Umbilical cord (tissue), 2 donors: ENCODE results near the genes INHBA, COA1, MYL7 and TMED4.

- RAMPAGE, long total RNA: no peak
Measured at GRCh38 chr7:41692909-41693749, 9.8 kb downstream of the INHBA start.

DNA sequence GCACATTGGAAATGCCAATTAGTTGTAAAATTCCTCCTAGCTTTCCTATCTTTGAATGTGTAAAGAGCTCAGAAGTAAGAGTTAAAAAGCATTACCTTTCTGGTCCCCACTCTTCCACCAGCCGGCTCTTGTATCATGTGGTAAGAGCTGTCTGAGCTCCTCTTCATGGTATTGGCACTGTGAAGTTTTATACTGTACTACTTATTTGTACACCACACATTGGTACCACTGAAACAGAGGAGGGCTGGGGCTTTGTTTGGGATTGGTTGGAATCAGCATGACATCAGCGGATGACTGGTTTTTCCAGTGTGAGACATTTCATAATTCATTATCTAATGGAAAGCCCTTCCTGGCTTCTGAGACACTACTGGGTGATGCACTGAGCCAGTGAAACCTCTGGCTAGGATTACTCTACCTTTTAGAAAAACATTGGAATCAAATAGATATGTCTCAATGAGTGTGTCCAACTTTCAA, at the start of gene INHBA:
TSS of gene INHBA (minus strand) at position 181 of the 474 bp plus-strand sequence.
- RAMPAGE, long total RNA: no peak

GRCh38 chr7:42231704-42232746, 5.0 kb downstream of the GLI3 start:
- RAMPAGE, long total RNA: no peak

DNA sequence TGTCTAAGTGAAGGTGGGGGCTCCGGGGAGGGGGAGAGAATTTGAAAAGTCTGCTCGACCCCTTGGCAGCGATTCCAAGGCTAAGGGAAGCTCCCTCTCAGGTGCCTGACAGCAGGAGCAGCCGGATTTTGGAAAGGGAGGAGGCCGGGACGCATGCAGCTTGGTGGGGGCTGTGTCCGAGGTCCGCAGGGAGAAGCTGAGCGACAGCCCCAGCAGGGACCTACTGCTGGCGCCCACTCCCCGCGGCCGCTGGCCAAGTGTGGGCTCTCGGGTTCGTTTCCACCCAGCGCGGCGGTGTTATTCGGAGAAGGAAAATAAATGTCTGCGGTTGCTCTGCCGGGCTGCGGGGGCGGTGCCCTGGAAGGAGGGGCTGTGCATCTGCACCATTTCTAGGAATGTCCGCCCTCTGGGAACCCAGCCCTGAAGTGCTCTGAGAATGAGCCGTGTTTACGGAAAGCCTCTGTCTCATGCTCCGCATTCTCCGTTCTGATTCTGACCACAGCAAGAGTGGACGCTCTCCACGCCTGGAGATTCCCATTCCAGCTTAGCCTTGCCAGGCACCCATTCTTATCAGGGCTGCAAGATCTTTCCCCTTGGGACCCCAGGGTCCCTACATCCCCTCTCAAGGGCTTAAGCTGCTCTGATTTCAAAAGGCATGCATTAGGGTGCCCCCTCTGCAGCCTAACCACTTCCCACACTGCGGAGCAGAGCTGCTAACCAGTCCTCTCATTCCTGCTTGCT, 256.5 kb upstream of the GLI3 start:
- RAMPAGE, long total RNA: no peak

GRCh38 chr7:42746264-42746654, 165.6 kb downstream of the C7orf25 start:
- RAMPAGE, long total RNA: no peak

- RAMPAGE, long total RNA: no peak
Measured at GRCh38 chr7:42945871-42946437, 13.8 kb downstream of the MRPL32 start.

GRCh38 chr7:43139097-43139737, 26.8 kb downstream of the HECW1 start:
- RAMPAGE, long total RNA: no peak

DNA sequence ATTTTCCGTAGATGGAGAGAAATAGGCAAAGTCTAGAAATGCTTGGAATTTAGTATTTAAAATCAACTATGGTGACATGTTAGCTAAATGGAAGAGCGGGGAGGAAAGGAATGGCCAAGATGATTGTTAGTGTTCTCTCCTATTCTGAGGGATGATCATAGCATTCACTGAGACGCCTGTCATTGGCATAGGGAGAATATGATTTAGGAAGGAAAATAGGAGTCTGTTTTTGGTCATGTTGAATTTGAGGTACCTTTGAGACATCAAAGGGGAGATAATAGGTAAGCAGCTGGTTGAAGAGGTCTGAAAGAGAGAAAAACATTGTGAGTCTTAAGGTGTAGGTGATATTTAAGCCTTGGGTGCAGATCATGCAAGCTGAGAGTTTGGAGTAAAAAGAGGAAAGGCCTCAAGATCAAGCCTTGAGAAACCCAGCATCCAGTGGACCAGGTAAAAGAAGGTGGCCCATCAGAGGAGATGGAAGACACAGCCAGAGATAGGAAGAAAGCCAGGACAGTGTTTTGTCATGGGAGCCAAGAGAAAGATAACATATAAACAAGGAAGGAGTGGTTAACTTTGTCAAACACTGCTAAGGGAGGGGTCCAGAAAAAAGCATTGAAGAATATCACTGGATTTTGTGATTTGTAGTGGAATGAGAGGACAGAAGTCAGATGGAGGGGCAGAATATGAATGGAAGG, 34.6 kb downstream of the STK17A start:
- RAMPAGE, long total RNA: no peak

GRCh38 chr7:43729076-43730345, at the start of gene COA1:
COA1 (minus strand) TSS chr7:43729523.
- RAMPAGE, long total RNA: no peak

GRCh38 chr7:43734455-43735117, 5.3 kb upstream of the COA1 start:
- RAMPAGE, long total RNA: no peak

DNA sequence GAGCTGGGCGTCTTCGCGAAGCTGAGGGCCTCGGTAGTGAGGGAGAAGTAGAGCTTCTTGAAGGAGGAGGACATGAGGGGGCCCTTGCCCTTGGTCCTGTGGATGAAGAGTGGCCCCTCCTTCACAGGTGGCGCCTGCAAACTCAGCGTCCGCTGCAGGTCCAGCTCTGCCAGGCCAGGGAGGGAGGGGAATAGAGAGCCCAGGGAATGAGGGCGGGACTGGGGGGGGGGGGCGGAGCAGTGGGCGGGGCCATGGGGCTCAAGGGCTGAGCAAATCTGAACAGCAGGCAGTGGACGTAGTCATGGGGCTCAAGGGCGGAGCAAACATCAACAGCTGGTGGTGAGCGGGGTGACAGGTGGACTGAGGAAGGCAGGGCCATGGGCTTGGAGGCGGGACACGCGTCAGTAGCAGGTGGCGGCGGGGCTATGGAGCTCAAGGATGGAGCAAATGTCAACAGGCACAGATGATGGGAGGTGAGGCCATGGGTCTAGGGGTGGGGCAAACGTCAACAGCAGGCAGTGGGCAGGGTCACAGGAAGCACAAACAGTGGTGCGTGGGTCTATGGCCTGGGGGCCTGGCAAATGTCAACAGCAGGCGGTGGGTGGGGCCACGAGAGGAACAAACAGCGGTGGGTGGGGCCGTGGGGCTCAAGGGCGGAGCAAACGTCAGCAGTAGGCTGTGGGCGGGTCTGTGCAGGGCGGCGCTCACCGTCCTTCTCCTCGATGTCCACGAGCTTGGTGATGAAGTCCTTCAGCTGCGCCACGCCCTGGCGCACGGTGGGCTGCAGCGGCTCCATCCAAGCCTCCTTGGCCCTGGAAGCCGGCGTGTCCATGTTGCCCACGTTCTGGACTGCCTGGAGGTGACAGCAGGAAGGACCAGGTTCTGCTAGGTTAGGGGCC, 5.4 kb upstream of the DBNL start:
- RAMPAGE, long total RNA: no peak

GRCh38 chr7:44075298-44076206, 6.8 kb downstream of the POLM start:
- RAMPAGE, long total RNA: no peak

DNA sequence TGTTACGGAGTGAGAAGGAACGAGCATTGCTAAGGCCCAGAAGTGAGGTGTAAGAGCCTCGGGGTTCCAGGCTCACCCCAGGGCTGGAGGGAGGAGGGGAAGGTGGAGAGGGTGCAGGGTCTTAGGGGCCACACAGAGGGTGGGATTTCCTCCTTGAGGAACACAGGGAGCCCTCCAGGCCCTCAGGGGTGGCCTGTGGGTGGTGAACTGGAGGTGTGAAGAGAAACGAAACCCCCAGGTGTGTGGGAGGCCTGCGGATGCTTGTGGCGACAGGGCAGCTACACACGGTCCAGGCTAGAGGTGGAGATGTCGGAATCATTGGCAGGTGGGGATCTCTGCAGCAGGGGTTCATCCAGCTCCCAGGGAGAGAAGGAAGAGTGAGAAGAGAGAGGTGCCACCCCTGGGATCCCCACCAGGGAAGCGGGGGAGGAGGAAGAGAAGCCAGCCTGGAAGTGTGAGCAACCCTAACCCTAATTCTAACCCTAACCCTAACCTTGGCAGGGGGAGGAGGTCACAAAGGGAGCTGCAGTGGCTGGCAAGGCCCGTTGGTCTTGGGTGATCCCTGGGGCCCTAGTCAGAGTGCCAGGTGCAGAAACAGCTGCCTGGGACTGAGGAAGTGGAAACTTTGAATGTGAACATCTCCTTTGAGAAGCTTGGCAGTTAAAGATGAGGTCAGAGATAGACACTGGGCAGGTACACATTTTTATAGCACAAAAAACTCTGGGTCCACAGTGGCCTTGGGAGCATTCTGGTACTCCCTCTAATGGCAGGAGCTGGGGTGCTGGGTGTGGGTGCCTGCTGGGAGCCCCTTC, 7.0 kb upstream of the AEBP1 start:
- RAMPAGE, long total RNA: no peak

DNA sequence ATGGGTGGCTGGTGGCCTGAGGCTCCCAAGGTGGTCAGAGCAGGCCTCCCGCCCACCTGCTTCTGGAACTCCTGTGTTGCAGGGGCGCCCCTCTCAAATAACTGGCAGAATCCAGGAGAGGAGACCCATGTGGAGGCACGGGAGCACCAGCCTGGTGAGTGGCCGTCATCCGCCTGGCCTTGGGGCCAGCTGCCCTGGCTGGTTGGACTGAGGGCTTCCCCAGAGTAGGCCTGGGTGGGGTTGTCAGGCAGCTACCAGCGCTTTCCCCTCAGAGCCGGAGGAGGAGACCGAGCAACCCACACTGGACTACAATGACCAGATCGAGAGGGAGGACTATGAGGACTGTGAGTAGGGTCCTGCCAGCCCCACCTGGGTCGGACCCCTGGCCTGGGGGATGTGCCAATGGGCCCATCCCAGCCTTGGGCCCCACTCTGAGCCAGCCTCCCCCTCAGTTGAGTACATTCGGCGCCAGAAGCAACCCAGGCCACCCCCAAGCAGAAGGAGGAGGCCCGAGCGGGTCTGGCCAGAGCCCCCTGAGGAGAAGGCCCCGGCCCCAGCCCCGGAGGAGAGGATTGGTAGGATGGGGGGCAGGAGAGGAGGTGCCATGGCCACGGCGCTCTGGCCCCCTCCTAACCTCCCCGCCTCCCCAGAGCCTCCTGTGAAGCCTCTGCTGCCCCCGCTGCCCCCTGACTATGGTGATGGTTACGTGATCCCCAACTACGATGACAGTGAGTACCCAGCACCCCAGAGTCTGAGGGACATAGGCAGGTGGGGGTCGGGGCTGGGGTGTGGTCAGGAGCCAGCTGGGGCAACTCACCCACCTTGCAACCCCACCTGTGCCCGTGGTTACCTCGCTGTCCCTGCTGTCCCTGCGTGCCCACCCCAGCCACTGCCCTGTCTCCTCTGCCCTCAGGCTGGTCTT, 3.5 kb downstream of the AEBP1 start:
- RAMPAGE, long total RNA: no peak

- RAMPAGE, long total RNA: no peak
Measured at GRCh38 chr7:44141205-44141716, at the start of gene MYL7. MYL7 (minus strand) TSS chr7:44141332.

DNA sequence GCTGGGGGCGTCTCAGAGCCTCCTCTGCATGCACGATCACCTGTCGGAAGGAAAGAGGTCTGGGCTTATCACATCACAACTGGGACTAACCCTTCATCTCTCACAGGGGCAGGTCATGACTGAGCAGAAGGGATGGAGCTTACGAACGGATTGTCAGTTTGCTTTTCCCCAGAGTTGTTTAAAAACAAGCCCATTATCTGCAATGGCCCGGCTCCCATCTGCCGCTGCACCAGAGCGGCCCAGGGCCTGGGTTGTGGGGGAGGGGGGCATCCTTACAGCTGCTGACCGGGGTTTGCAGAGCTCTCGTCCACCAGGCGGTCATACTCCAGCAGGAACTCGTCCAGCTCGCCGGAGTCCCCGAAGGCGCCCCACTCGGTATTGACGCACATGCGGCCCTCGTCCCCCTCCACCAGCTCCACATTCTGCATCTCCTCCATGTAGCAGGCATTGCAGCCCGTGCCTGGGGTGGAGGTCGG, 6.3 kb upstream of the MYL7 start:
- RAMPAGE, long total RNA: no peak

DNA sequence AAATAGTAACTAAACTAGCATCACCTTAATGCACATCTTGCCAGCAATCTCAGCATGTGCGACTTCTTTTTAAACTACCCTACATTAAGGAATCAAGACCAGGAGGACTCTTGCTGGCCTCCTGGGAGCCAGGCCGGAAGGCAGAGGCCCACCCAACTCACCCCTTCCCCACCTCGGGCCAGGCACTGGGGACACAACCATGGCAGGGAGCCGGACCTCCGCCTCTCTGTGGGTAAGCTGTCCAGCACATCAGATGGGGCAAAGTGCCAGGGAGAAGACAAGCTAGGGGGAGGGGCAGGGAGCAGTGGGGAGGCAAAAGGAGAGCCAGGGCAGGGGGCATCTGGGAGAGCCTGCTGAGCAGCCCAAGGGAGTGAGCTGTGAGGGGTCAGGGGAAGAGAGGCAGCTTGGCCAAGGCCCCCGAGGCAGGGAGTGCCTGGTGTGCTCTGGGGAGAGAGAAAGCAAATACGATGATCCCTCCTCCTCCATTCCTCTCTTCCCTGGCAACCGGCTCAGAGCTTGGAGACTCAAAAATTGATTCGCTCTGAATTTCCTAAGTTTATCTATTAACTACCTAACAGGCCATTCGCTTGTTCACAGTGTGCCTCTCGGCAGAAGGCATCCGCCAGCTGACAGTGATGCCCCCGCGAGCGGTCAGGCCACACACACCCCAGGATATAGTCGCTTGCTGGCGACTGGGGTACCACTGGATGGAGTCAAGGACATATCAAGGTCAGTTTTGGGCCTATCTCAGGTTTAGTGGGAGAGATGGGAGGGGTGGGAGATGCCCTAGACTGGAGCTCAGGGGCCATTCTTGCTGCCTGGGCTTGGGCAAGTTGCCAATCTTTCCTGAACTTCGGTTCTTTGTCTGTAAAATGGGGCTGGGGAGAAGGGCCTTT, 4.5 kb downstream of the CAMK2B start:
- RAMPAGE, long total RNA: no peak

DNA sequence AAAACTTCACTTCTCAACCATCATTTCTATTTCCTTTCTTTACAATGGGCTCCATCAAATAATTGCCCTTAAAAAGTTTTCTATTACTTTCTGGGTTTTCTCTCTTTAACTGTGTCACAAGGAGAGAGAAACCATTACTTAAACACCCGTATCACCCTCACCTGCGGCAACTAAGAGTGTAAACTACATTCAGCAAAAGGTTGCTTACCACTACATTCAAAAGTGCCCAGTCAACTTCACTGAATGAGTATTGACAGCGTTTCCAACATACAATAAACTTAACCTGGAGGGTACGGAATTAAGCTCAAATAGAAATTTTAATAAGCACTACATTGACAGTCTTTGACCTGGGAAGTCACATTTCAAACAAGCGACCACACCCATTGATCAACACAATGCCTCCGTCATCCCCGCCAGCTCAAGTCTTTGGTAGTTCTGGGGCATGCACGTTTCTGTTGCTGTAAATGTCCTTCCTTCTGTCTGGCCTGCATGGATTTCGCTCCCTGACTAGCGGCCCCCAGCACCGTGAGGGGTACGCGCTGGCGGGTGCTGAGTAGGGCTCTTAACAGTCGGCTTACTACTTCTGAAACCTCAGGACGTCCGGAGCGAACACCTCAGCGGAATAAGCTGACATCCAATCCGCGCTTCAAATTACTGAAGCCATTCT, 710 bp downstream of the NUDCD3 start:
- RAMPAGE, long total RNA: no peak

GRCh38 chr7:44580751-44581256, 1.2 kb downstream of the TMED4 start:
- RAMPAGE, long total RNA: no peak

DNA sequence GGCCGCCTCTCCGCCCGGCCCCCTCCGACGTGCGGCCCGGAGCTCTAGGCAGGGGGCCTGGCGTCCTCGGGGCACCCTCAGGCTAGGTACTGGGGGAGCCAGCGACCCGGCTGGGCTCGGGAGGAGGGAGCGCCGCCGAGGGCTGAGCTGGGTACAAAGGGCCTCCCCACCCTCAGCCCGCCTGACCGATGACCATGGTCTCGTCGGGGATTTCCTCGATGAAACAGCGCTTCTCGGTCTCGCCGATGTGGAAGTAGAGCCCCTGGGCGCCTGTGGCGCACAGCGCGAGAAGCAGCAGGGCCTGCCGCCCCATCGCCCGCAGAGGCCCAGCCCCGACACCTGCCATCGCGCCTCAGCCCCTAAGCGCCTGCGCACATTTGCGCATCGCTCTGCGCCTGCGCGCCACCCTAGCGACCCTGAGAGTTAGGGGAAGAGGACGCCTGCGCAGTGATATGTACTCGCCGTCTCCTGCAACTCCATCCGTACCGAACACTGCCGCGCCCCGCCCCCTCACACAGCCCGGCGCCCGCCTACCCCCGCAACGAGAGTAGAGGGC, at the start of gene TMED4:
TSS of gene TMED4 (minus strand) at position 371 of the 556 bp plus-strand sequence.
- RAMPAGE, long total RNA: no peak